Colon Carcinoma Metastatic in the Brain (tissue), 2 donors: ENCODE results near the genes BARX1 and FBP1.

DNA sequence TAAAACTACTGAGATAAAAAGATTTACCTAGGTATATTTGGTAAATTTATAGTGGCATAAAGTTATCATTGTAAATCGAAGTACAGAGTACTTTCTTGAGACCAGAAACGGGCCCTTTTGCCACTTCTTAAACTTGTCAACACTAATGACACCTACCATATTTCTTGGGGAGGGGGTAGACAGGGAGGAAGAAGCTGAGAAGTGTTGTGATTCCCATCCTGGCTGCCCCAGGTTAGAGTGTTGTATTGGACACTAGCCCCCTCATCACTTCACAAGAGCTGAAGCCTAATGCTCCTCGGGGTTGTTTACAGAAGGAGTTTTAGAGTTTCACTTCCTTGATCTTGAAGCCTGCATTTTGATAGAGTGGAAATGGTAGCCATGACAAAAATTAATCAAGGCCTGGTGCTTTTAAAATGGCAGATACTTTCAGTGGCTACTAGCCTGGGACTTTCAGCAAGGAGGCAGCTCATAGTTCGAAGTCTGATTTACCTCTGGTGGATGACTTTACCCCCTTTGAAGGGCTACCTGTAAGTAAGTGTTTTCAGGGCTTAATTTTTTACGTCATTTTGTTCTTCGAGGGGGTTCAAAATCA lies 11.0 kb upstream of the FAM120AOS start:
- PRO-cap, 2 experiments: no peak in any of the 2 experiments

GRCh38 chr9:93476692-93477282 lies 23.4 kb upstream of the FAM120AOS start:
- PRO-cap, 2 experiments: no peak in any of the 2 experiments

DNA sequence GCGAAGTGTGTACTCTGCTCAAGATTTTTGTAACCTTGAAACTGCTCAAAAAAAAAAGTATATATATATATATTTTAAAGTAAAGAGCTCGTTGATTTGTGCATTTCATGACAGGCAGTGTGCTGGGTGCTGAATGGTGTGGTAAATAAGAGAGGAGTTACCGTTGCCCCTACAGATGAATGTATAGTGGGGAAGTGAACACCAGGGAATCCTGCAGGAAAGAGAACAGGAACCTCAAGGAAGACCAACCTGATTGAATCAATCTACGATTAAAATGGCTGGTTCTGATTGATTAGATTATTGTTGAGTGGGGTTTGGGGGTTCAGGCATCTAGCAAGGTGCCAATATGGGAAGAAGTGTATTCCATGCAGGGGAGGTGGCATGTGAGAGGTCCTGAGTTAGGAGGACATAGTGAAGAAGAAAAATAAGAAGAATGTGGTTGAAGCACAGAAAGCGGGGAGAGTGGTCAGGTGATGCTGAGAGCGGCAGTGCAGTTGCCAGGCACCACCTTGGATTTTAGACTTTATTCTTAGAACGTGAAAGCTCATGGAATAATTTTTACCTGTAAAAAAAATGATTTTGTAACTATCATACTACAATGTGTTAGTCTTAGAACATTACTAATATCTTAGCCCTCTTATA lies 50.5 kb upstream of the FAM120AOS start:
- PRO-cap, 2 experiments: no peak in any of the 2 experiments

DNA sequence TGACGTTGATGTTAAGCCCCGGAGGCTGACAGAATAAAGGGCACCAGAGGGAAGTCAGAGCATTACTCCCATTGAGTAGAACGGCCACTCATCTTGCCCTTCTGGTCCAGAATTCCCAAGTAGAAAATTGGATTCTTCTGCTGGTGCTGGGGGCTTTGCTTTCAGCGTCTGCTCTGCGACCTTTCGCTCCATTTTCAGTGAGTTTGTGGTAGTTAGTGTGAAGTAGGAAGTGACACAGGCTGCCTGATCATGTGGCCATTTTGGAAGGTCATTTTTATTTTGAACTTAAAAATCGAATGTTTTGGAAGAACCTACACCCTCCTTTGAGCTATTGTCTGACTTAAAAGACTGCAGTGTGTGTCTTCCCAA lies 56.6 kb upstream of the FAM120AOS start:
- PRO-cap, 2 experiments: no peak in any of the 2 experiments

DNA sequence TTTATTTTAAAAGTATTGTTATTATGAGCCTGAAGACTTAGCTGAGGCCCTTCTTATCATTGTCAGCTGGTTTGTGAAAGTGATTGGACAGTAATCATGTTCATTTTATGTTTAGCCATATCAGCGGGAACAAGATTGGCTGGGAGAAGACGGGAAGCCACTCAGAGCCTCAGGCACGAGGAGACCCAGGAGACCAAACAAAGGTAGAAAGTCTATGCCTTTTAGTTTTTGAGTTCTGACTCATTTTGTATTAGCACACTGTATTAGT lies 49.4 kb upstream of the PHF2 start:
- PRO-cap, 2 experiments: no peak in any of the 2 experiments

DNA sequence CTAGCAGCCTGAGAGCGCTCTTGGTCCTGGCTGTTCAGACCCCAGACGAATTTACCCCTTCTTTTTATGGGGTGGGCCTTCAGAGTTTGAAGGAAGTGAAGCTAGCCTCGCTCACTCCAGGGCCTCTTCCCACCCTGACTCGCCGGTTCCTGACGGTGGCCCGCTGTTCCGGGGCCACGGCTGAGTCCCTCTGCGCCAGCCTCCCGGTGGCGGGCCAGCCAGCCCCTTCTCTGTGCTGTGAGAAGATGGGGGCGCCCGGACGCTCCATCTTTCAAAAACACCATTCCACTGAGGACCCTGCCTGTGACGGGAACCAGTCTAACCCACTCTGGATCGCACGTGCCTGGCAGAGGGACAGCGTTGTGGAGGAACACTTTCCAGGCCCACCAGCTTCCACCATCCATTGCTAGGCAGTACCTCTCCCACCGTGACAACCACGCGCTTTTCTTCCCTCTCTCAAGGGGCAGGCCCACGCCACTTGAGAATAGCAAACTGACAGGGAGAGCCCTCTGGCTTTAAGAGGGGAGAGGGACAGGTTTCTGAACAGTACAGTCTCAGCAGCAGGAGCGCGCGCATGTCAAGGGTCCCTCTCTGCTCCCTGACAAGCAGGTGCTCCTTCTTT lies 9.4 kb upstream of the PHF2 start:
- PRO-cap, 2 experiments: peak in 1 of 2 experiments; most common plus-strand start position 82 of the sequence (in 1)

DNA sequence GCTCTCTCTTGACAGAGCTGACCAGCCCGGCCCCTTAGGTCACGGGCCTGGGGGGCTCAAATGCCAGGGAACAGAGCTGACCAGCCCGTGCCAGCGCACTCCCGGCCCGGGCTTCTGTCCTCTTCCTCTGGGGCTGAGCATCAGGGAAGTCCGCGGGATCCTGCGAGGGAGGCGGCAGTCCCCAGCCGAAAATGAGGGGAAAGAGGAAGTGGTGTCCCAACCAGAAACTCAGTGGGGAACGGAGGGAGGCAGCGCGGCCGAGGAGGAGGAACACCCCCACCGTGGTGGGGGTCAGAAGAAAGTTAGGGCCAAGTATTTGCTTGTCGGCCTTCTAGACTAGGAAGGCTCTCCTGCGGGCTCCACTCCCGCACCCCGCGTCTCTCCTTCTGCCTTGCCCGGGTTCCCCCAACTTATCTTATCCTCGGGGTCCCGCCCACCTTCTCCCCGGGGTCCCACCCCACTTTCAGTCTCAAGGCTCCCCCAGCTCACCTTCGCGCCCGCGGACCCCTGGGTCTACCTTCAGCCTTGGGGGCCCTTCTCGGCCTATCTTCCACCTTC lies 632 bp upstream of the PHF2 start:
- PRO-cap, 2 experiments: peak in 2 of 2 experiments; most common plus-strand start position 143 of the sequence (in 1); most common minus-strand start position 388 of the sequence (in 2)

DNA sequence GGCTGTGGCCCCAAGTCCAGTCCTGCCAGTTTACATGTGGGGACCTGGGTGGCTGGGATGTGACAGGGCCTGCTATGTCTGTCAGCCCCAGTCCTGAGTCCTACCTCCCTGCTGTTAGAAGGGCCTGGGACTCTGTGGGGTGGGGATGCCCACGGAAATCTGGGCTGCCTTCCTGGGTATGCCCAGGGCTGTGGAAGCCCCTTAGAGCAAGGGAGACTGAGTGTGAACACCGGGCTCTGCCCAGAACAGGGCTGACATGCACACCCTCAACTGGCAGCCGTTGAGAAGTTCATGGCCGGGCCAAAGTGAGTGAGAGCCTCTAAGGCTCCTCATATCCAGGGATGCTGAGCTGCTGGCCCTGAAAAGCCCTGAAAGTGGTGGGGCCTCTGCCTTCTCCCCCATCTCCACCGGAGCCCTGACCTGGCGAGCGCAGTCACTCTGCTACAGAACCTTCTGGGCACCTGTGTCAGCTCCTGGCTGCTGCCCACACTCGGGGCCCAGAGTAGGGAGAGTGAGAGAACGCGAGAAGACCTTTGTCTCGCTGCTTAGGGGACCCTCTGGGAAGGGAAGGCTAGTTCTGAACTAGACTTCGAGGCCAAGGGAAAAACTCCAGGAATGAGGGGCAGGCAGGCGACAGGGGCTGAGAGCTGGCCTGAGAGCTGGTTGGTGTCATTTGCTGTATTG lies 1.9 kb downstream of the PHF2 start:
- PRO-cap, 2 experiments: no peak in any of the 2 experiments

DNA sequence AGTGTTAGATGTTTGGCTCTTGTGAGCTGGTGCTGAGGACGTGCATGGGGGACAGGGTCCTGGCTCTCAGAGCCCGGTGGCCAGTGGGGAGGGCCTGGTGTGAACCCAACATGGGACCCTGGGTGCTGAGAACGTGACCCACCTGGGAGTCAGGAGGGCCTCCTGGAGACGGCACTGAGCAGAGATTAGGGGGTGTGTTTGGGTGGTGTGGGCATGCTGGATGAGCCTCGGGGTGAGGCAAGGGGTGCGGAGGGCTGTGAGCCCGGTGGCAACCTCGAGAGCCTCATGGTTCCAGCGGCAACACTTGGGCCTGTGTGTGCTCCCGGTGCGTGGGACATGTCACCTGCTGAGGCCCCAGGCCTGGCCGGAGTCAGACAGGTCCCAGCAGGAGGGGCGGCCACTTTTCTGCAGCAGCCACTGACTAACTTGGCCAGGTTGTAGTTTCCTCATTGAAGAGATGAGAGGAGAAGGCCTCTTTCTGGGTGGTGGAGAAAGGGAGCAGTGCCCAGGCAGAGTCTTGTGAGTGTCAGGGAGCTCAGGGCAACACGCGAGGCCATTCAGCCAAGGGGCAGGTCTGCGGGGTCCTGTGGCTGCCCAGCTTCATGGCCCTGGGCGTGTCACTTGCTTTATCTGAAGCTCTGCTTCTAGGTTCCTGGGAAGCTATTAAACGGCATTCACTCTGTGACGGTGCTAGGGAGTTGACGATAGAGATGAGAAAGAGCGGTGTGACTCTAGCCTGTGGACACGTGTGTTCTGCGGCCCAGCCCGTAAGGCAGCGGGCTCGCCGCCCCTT lies 87.9 kb downstream of the PHF2 start:
- PRO-cap, 2 experiments: no peak in any of the 2 experiments

DNA sequence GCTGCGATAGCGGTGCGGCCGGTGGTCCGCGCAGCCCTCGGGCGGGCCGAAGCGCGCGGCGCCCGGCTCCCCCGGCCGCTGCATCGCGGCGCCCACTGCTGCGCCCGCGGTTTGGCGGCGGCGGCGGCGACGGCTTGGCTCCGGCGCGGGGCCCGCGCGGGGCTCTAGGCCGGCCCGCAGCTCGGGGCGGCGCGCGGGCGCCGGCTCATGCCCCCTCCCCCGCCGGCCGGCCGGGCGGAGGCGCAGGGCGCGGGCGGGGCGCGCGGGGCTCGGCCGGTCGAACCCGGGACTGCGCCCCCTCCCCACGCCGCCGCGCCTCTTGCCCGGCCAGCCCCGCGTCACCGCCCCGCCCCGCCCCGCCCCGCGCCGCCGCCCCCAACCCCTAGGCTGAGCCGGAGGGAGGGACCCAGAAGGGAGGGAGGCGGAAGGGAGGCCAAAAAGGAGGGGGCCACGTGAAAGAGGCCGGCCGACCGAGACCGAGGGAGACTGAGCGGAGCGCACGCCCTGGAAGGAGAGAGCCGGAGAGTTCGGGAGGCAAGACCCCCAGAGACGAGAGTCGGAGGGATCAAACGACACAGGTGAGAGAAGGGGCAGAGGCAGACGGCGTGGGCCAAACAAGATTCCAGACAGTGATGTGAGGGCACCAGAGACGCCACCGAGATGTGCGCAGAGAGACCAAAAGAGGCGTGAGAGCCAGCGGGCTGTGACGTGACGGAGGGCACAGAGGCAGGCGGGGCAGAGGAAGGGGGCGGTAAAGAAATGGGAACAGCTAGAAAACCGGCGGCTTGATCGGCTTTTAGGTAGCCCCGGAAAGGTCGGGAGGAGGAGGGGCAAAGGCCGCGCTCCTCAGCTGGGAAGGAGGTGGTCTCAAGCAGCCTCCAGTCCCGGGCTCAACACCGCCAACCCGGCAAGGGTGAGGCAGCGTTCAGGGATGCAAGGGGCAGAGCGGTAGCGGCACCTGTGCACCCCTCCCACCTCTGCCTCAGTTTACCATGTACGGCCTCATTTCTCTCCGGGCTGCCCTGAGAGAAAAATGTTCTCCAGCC lies at the start of gene BARX1:
TSS of gene BARX1 (minus strand) at position 293 of the 1,046 bp plus-strand sequence.
- PRO-cap, 2 experiments: no peak in any of the 2 experiments

- PRO-cap, 2 experiments: no peak in any of the 2 experiments
These were observed 76.7 kb upstream of the ZNF169 start for GRCh38 chr9:94182233-94182898.

DNA sequence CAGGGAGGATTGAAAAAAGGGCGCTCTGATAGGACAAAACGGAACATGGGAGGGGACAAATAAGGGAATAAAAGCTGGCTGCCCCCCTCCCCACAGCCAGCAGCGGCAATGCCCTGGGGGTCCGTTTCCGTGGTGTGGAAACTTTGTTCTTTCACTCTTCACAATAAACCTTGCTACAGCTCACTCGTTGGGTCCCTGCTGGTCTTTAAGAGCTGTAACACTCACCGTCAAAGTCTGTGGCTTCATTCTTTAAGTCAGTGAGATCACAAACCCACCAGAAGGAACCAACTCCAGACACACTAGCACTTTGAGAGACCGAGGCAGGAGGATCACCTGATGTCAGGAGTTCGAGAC lies 54.4 kb upstream of the ZNF169 start:
- PRO-cap, 2 experiments: no peak in any of the 2 experiments

- PRO-cap, 2 experiments: no peak in any of the 2 experiments
These were observed 66.5 kb downstream of the MFSD14B start for GRCh38 chr9:94440728-94441461.

- PRO-cap, 2 experiments: no peak in any of the 2 experiments
These were observed 51.7 kb downstream of the FBP2 start for GRCh38 chr9:94541808-94542369.

DNA sequence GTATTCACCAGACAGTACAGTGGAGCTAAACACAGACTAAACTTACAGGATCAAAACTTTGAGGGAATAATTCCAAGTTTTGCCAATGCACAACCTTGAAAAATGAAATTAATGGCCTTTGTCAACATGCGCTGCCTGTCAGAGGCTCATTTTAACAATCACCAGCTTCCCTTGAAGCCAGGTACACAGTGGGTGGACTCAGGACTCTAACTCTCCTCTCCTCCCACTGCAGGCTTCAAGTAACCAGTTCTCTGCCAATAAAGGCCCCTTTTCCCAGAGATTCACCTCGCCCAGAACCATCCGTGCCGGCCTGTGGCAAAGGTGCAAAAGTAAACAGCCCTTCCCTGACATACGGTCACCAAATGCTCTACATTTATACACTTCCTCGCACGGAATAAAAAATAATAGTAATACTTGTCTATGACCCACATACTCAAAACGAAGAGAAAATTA lies 18.4 kb upstream of the FBP2 start:
- PRO-cap, 2 experiments: no peak in any of the 2 experiments

DNA sequence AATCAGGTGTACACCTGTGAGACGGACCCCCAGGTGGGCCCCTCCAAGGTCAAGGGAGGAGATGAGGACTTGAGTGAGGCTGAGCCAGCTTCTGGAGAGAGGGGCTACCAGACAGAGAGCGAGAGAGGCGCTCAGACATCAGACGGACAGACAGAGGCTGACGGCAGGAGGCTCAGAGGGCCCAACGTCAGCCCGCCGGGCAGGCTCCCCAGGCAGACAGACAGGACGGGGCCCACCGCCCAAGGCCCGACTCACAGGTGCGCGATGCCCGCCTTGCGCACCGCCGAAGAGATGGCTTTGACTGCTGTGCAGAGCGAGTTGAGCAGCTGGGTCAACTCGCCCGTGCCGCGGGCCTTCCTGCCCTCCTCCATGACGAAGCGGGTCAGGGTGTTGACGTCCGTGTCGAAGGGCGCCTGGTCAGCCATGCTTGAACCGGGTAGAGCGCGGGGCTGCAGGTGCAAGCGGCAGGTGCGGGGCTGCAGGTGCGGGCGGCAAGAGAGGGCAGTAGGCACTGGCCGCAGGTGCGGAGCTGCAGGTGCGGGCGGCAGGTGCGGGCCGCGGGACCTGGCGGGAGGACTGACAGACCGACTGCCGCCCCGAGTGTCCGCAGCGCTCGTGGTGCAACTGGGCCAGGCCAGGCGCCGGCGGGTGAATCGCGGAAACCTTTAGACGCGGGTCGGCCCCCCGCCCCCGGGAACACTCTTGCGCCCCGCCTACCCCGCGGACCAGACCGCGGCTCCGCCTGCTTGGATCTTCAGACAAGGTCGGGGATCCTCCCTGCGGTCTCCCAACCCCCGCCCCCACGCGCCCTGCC lies at the start of gene FBP1:
TSS of gene FBP1 (minus strand) at position 633 of the 814 bp plus-strand sequence.
- PRO-cap, 2 experiments: peak in 2 of 2 experiments; most common plus-strand start position 757 of the sequence (in 2); most common minus-strand start position 626 of the sequence (in 1)

DNA sequence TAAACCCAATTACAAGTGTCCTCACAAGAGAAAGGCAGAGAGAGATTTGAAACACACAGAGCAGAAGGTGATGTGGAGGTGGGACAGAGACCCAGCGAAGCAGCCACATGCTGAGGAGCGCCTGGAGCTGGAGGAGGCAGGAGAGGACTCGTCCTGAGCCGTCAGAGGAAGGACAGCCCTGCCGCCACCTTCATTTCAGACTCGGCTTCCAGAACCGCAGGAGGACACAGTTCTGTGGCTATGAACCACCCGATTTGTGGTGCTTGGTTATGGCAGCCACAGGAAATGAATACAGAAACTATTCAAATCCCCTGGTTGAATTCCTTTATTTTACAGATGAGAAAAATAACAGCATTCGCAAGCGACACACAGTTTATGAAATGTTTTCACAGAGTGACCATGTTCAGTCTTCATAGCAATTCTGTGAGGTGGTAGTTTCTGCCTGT lies 16.5 kb upstream of the FBP1 start:
- PRO-cap, 2 experiments: no peak in any of the 2 experiments

- PRO-cap, 2 experiments: no peak in any of the 2 experiments
These were observed 25.4 kb upstream of the FBP1 start for GRCh38 chr9:94664591-94665288.

DNA sequence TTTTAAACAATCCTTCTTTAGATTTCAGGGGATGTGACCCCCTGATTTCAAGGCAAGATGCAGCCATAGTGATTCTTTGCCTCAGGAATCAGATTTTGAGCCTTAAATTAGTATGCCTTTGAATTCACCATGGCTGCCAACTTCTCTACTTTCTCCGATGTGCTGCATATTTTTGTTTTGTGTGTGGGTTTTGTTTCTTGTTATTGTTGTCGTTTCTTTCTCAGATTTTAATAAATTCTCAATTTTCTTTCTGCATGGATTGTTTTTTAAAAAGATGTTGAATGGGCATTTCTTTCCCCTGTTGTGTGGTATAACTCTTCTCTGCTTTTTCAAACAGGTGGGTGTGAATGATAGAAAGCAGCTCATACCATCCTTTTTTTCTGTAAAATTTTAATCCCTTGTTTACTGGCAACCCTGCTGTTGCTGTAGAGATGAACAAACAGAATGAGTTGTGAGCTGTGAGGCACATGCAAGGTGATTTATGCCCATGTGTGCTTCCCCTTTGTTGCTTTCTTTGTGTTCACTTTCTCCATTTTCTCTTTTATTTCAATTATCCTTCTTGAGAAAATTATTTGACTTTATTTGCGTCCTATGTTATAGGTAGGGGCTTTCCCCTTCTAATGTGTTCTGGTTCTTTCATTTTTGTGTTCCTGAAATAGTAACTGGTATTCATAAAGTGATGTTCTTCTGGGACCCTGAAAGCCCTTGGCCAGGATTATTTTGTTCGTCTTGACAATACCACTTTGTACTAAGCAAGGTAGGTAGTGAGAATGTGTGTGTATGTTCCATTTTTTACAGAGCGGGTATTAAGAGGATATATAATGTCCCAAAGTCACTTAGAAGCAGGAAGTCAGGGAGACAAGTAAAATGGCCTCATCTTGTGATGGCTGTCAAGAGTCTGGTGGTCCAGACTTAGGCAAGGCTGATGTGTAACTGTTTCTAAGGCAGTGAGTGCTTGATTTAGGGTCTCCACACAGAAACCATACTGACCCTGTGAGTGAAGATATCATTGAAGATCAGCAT lies 79.9 kb downstream of the AOPEP start:
- PRO-cap, 2 experiments: no peak in any of the 2 experiments

DNA sequence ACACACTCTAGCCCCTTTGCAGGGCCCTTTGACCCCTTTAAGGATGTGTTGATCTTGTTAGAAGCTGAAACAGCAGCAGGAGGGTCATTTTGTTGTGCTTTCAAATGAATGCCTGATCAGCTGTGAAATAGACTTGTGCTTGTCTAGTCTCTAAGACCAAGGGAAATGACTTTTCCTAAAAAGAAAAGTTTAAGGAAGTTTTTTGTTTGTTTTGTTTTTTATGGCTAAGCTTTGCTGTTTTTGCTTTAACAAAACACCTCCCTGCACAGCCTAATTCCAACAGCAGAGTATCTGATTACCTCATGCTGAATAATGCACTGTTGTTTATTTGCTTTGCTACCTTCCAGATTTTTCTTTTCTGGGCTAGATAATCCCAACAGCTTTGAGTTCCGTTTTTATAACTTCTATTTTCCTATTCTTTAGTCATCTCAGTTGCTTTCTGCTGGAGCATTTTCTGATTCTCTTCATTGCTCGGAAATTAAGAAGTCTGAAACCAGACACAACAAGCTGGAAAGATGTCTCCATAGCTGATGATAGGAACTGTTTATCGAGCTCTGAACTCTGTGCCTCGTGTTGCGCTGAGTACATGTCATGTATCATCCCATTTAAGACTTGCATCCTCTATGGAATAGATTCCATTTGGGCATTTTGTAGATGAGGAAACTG lies 95.8 kb downstream of the AOPEP start:
- PRO-cap, 2 experiments: no peak in any of the 2 experiments